CD14-positive monocyte (primary cell): ENCODE results near the genes LRRC34 and SLC2A2.

- CAGE, long polyA plus RNA: no peak
Measured at GRCh38 chr3:169661750-169662243, 1.7 kb downstream of the MECOM start.

DNA sequence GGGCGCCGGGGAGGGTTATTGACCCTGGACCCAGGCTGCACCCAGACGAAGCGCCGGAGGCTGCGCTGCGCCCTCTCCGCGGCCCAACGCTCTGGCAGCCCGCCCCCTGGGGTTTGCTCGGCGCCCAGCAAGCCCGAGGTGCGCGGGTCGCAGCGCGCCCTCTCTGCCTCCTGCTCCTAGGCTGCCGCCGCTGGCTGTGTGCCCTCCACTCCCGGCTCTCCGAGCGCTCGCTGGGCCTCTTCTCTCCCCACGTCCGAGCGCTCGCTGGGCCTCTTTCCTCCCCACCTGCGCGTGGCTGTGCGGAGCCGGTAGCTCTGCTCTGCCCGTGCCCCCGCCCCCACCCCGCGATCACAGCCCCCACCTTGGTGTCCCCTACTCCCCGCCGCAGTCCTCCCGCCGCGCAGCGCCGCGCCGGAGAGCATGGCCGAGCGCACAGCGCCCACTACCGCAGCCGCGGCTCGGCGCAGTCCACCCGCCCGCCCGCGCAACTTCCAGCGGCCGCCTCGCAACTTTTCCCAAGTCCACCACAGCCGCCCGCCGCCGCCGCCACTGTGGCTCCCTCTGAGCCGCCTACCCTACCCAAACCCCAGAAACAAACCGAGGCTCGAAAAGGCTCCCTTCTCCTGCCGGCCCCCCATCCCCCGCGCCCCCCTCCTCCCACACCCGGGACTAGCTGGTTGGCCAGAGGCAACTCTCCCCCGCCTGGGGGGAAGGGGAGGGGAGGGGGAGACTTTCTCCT is 1.1 kb downstream of the MECOM start:
- CAGE, long polyA plus RNA: no peak

GRCh38 chr3:169699396-169700204 is 36.1 kb upstream of the MECOM start:
- CAGE, long polyA plus RNA: no peak

DNA sequence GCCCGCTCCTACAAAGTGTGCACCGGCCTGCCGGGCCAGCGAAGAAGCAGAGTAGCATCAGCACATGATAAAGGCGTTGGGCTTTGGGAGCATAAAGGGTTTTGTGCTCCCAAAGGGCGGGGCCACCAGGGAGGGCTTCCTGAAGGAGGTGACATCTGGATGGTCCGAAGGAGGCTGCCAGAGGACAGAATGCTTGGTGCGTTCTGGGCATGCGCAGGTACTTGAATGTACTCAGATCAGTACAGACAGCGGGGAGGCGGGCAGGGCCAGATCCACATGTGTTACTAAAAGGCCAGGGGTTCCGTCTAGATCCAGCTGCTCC is at the start of gene LRRC34:
Gene LRRC34, minus strand, starts transcription at position 75 of the 322 bp plus-strand sequence.
- CAGE, long polyA plus RNA: no peak

DNA sequence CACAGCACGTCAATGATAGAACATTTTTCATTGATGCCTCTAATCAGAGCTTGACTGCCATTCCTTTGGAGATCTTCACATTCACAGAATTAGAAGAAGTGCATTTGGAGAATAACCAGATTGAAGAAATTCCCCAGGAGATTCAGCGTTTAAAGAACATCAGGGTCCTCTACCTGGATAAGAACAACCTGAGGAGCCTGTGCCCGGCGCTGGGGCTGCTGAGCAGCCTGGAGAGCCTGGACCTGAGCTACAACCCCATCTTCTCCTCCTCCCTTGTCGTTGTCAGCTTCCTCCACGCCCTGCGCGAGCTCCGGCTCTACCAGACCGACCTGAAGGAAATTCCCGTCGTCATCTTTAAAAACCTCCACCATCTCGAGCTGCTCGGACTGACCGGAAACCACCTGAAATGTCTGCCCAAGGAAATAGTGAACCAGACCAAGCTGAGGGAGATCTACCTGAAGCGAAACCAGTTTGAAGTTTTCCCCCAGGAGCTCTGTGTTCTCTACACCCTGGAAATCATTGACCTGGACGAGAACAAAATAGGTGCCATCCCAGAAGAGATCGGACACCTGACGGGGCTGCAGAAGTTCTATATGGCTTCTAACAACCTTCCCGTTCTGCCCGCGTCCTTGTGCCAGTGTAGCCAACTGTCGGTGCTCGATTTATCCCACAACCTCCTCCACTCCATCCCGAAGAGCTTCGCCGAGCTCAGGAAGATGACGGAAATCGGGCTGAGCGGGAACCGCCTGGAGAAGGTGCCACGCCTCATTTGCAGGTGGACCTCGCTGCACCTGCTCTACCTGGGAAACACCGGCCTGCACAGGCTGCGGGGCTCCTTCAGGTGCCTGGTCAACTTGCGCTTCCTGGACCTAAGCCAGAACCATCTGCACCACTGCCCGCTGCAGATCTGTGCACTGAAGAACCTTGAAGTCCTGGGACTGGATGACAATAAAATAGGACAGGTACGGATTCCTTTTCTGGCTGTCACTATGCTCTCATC is 9.6 kb upstream of the LRRC34 start:
- CAGE, long polyA plus RNA: no peak

- CAGE, long polyA plus RNA: no peak
Measured at GRCh38 chr3:169940180-169940577, 26.4 kb upstream of the SEC62 start.

- CAGE, long polyA plus RNA: no peak
Measured at GRCh38 chr3:169992598-169993230, 26.1 kb downstream of the SEC62 start.

DNA sequence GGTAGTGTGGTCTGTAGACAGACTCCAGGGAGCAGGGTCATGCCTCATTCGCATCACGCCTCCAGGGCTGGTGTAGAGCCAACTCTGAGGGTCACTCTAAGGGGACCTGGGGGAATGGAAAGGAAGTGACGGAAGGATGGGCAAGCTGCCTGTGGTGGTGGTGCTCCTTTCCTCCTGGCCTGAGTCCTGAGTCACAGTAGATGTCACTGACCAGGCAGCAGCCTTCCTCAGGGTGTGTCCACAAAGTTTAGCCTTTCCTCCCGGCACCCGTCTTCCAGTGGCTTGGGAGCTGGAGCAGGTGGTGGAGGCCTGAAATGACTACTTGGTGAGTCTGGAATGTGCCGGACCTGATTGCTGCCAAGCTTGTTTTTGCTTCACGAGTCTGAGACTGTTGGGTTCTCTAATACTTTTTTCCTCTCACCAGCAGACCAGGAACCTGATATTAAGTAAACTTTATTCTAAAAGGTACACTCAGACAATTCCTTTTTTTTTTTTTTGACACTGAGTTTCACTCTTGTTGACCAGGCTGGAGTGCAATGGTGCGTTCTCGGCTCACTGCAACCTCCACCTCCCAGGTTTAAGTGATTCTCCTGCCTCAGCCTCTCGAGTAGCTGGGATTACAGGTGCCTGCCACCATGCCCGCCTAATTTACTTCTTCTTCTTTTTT is 11.9 kb downstream of the GPR160 start:
- CAGE, long polyA plus RNA: no peak

GRCh38 chr3:170051324-170051633 is 13.5 kb downstream of the GPR160 start:
- CAGE, long polyA plus RNA: no peak

DNA sequence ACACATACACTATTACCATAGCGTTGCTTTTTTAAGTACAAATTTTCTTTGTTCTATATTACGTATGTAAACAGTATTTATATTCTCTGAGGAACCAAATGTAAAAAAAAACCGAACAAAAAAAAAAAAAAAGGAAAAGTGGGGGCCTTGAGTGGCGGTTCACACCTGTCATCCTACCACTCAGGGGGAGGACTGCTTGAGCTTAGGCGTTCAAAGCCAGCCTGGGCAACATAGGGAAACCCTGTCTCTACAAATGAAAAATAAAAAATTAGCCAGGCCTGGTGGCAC is 1.6 kb downstream of the PHC3 start:
- CAGE, long polyA plus RNA: no peak

DNA sequence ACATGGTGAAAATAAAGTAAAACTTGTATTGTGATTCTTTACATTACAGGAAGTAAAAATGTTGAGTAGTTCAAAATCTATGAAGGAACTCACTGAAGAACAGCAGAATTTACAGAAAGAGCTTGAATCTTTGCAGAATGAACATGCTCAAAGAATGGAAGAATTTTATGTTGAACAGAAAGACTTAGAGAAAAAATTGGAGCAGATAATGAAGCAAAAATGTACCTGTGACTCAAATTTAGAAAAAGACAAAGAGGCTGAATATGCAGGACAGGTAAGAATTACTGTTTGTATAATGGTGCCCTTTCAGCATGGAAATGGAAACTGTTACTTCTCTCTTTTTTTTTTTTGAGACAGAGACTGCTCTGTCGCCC is 27.7 kb upstream of the CLDN11 start:
- CAGE, long polyA plus RNA: no peak

GRCh38 chr3:170420309-170421016 is 1.8 kb downstream of the CLDN11 start:
- CAGE, long polyA plus RNA: no peak

DNA sequence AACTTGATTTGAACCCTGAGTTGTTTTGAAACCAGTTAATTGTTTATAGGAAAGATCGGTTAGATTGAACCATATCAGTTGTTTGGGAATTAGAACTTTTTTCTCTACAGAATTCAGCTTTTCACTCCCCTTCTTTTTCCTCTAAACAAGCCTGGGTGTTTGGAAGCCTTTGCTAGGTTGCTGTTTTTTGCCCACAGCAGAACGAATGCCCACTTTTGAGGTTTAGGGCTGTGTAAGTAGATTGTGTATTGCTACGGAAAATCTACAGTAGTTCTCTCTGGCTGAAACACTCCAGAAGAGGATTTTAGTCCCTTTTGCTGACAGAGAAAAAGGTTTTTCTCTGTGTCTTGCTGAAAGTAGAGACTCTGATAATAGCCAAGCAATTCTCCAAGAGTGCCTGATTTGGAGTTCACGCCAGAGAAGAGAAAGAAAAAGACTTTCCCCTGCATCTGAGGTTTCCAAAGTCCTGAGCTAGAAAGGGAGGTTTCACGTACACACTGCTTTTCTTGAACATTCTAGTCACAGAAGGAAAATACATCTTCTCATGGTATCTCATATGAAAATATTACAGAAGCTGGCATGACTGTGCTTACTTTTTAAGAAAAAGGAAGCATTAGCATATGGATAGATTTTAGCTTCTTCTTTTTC is 11.3 kb downstream of the CLDN11 start:
- CAGE, long polyA plus RNA: no peak

DNA sequence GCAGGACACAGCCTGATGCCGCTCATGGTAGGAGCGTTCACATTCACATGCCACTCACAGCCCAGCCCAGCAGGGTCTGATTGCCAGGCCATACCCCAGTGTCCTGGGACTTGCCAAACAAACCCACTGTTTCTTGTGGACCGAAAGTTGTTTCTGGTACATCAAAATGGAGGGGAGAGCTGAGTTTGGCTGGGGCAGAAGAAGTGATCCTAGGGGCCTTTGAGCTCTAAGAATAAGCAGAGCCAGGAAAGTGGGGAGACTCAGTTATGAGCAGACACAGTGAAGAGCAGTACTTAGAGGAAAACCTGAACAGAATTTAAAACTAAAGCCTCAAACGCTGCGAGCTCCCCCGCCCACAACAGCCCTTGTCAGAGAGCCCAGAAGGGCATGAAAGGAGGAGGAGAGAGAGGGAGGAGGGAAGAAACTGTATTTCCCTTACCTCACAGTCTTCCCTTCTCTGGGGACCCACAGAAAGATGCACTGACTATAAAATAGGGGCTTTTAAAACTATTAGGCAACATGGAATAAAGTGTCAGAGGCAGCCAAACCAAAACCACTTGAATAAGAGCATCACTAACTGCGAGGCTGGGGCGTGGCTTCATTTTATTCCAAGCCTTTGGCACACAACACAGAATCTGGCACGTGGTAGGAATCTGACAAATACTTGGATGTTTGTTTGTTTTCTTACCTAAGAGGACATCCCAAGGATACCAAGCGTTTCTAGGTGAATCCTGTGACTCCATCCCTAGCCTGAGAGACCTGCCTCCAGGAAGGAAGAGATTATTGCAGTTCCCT is 129.0 kb downstream of the RPL22L1 start:
- CAGE, long polyA plus RNA: no peak

DNA sequence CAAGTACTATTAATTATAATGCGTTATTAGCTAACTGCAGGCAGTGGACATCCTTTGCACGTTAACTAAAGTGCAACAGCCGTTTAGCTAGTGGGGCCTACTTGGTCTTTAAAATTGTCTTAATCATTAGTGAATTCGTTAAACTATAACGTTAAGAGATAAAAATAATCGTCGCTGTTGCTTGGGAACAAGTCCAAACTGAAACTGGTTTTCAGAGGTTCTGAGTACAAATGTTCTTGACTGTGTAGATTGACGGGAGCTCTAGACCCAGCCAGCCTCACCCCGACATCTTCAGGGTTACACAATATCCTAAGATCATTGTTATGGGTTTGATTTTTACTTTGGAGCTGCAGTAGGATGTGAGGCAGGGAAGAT is 48.1 kb downstream of the SLC2A2 start:
- CAGE, long polyA plus RNA: no peak

GRCh38 chr3:170988396-170989342 is 37.9 kb downstream of the SLC2A2 start:
- CAGE, long polyA plus RNA: no peak

- CAGE, long polyA plus RNA: no peak
Measured at GRCh38 chr3:171024109-171024815, 2.3 kb downstream of the SLC2A2 start.

GRCh38 chr3:171026381-171027294 is at the start of gene SLC2A2:
SLC2A2 (minus strand) TSS chr3:171026720.
- CAGE, long polyA plus RNA: no peak

DNA sequence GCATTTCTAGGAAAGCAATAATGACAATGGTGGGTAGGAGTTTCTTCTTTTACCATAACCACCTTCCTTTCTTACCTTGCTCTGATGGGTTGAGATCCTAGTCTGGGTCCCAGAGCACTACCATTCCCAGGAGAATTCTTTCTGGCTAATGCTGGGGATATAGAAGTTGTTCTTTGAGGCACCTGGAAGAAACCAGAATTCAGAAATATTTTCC is 96.9 kb upstream of the SLC2A2 start:
- CAGE, long polyA plus RNA: no peak

- CAGE, long polyA plus RNA: no peak
Measured at GRCh38 chr3:171770694-171771634, 39.3 kb downstream of the PLD1 start.